Lung (tissue), 4 donors: ENCODE results near the genes FITM1, RNF31 and RIPK3.

GRCh38 chr14:24115097-24115897, 548 bp upstream of the NRL start:
- PRO-cap, result no peak
- RAMPAGE, long total RNA, result no peak
- RRBS, result no CpG with 5 or more reads among the region's 30 CpGs

DNA sequence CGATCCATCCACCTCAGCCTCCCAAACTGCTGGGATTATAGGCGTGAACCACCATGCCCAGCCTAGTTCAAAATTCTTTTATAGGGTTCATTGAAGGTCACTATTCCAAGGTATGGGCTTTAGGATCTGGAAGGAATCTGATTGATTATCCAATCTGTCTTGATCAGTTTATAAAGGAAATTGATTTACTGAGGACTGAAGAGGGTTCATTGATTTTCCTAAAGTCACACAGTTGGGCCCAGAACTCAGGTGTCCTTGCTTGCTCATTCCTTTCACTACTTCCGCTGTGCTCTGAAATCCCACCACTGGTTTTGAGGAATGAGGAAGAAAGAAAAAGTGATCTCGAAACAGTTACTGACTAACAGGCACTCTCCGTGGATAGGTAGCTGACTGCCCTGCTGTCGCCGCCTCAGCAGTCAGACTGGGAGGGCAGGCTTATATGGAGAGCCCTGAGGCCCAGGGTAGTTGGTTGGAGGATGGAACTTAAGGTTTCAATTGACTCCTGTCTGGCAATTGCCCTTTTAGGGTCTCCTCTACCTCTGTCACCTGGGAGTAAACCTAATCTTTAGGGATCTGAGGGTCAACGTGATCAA, at the start of gene FITM1:
TSS of gene FITM1 (plus strand) at position 386 of the 593 bp plus-strand sequence.
- PRO-cap, result no peak
- RAMPAGE, long total RNA, result no peak
- RRBS, result no CpG with 5 or more reads among the region's 8 CpGs

DNA sequence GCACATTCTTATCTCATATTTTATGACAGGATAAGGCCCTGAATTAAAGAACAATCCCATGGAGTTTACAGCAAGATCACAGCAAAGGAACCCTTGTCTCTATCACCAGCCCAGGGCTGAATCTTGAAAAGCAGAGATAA, 605 bp upstream of the EMC9 start:
- PRO-cap, result no peak
- RAMPAGE, long total RNA, result no peak

DNA sequence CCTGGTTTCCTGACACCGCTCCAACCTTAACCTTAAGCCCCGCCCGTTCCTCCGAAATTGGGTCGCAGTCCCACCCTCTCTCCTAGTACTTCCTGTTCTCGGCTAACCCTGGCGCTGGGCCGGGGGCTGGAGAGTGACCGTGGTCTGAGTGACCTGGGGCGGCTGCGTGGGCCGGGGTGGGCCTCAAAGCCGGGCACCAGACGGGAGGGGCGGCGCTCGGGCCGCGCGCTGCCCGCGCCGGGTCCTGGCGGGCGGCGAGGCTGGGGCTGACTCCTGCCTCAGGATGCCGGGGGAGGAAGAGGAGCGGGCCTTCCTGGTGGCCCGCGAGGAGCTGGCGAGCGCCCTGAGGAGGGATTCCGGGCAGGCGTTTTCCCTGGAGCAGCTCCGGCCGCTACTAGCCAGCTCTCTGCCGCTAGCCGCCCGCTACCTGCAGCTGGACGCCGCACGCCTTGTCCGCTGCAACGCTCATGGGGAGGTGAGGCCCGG, at the start of gene RNF31:
TSS of gene RNF31 (plus strand) at position 83 of the 486 bp plus-strand sequence.
- PRO-cap, result bidirectional peak, plus-strand start at position 105 of the sequence, minus-strand start outside the sequence
- RAMPAGE, long total RNA, result no peak
- RRBS, result 2% methylated on average over 32 of the region's 45 CpGs

GRCh38 chr14:24177614-24178109, 5.8 kb downstream of the REC8 start:
- PRO-cap, result no peak
- RAMPAGE, long total RNA, result no peak
- RRBS, result no CpG with 5 or more reads among the region's 7 CpGs

- PRO-cap, result no peak
- RAMPAGE, long total RNA, result no peak
- RRBS, result 86% methylated on average over 2 of the region's 8 CpGs
Measured at GRCh38 chr14:24189531-24189936, 918 bp upstream of the IPO4 start.

- PRO-cap, result no peak
- RAMPAGE, long total RNA, result no peak
- RRBS, result no CpG with 5 or more reads among the region's 17 CpGs
Measured at GRCh38 chr14:24231873-24232248, 306 bp downstream of the NEDD8 start.

- PRO-cap, result no peak
- RAMPAGE, long total RNA, result no peak
- RRBS, result no CpG with 5 or more reads among the region's 5 CpGs
Measured at GRCh38 chr14:24238631-24239072, 3.8 kb downstream of the TINF2 start.

GRCh38 chr14:24291961-24292918, 7.3 kb downstream of the DHRS1 start:
- PRO-cap, result no peak
- RAMPAGE, long total RNA, result no peak
- RRBS, result no CpG with 5 or more reads among the region's 14 CpGs

- PRO-cap, result no peak
- RAMPAGE, long total RNA, result no peak
- RRBS, result 6% methylated on average over 27 of the region's 62 CpGs
Measured at GRCh38 chr14:24339085-24340179, at the start of gene RIPK3. RIPK3 (minus strand) TSS chr14:24339991.

- PRO-cap, result no peak
- RAMPAGE, long total RNA, result no peak
- RRBS, result no CpG with 5 or more reads among the region's 3 CpGs
Measured at GRCh38 chr14:24353828-24354414, 14.1 kb upstream of the NFATC4 start.

- PRO-cap, result no peak
- RAMPAGE, long total RNA, result no peak
- RRBS, result no CpG with 5 or more reads among the region's 5 CpGs
Measured at GRCh38 chr14:24367272-24367424, 836 bp upstream of the NFATC4 start.

GRCh38 chr14:24389166-24389662, 9.6 kb upstream of the NYNRIN start:
- PRO-cap, result no peak
- RAMPAGE, long total RNA, result no peak
- RRBS, result no CpG with 5 or more reads among the region's 8 CpGs

- PRO-cap, result no peak
- RAMPAGE, long total RNA, result no peak
- RRBS, result no CpG with 5 or more reads among the region's 2 CpGs
Measured at GRCh38 chr14:24425201-24425630, 4.3 kb downstream of the CBLN3 start.

DNA sequence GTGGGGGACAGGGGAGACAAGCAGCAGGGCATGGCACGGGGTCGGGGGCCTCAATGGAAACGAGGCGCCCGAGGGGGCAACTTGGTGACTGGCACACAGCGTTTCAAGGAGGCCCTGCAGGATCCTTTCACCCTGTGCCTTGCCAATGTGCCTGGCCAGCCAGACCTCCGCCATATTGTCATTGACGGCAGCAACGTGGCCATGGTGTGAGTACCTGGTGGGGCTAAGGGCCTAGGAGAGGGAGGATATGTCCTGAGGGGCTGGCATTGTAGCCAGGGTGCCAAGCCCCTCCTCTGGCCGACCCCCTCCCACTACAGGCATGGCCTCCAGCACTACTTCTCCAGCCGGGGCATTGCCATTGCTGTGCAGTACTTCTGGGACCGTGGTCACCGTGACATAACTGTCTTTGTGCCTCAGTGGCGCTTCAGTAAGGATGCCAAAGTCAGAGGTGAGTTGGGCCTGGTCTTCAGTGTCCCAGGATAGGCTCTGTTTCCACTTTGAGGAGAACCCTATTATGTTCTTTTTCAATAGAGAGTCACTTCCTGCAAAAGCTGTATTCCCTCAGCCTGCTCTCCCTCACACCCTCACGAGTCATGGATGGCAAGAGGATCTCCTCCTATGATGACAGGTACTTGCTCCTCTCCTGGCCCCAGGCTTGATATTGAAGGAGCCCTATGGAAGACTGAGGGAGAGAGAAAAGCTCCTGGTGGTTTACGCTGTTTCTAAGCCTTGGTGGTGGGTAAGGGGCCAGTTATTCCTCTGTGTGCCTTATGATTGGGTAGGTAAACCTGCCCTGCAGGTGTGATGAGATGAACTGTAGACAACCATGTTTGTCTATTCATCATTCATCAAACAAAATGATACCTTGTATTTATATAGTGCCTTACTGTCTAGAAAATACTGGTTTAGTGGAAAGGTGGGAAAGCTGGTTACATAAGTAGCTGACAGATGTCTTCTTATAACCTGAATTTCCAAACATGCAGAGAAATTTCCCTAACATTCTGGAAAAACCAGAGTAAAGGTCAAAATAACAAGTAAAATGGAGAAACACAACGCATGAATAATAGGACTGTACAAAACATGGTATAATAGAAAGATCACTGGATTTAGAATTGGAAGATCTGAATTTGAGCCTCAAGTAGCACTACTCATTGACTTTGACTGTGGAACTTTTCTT, 3.0 kb downstream of the KHNYN start:
- PRO-cap, result no peak
- RAMPAGE, long total RNA, result no peak
- RRBS, result no CpG with 5 or more reads among the region's 17 CpGs

DNA sequence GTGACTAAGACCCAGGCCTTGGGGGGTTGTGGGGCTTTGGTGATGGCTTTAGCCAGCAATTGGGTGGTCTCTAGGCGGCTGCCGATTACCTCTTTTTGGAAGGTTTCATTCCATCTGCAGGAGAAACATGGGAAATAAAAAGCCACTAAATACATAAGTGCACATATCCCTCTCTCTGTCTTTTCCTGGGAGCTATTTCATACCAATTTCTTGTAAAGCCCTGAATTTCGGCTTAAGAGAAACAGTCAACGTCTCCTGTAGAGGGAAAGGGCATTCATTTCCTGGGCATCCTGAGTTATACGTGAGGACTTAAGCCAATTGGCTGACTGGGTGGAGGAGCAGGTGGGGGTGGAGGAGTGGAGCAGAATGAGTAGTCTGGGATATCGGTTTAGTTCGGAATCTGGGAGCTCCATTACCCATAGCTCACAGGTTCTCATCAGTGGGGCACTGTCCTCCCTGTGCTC, 862 bp downstream of the SDR39U1 start:
- PRO-cap, result no peak
- RAMPAGE, long total RNA, result no peak
- RRBS, result no CpG with 5 or more reads among the region's 7 CpGs

DNA sequence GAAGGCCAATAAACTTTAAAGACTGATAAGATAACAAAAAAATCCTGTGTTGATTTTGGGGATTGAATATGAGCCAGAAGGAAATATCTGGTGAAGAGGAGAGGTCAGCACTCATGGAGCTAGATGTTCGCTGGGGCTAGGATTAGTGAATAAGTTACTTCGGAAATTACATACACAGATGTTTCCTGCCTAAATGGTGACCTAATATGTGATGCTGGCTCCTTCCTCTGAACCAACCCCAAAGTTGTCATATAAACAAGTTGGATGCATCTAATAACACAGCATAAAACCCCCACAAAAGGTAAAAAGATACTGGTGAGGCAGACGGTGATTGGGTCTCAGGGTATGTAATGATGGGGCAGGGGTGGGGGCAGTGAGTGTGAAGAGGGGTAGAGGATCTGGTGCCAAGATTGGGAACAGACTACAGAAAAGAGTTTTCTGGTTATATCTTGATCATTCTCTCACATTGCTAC, 140.3 kb upstream of the GZMB start:
- PRO-cap, result no peak
- RAMPAGE, long total RNA, result no peak
- RRBS, result no CpG with 5 or more reads among the region's 3 CpGs

GRCh38 chr14:24813495-24814162, 179.6 kb upstream of the GZMB start:
- PRO-cap, result no peak
- RAMPAGE, long total RNA, result no peak
- RRBS, result no CpG with 5 or more reads among the region's 4 CpGs

- PRO-cap, result no peak
- RAMPAGE, long total RNA, result no peak
- RRBS, result no CpG with 5 or more reads among the region's 6 CpGs
Measured at GRCh38 chr14:24817022-24817321, 183.0 kb upstream of the GZMB start.

- PRO-cap, result no peak
- RAMPAGE, long total RNA, result no peak
- RRBS, result no CpG with 5 or more reads among the region's 33 CpGs
Measured at GRCh38 chr14:26678671-26679518, 81.1 kb upstream of the NOVA1 start.